Neural crest cell (in vitro differentiated cells): ENCODE measurements around the genes RND2 and MEOX1.

DNA sequence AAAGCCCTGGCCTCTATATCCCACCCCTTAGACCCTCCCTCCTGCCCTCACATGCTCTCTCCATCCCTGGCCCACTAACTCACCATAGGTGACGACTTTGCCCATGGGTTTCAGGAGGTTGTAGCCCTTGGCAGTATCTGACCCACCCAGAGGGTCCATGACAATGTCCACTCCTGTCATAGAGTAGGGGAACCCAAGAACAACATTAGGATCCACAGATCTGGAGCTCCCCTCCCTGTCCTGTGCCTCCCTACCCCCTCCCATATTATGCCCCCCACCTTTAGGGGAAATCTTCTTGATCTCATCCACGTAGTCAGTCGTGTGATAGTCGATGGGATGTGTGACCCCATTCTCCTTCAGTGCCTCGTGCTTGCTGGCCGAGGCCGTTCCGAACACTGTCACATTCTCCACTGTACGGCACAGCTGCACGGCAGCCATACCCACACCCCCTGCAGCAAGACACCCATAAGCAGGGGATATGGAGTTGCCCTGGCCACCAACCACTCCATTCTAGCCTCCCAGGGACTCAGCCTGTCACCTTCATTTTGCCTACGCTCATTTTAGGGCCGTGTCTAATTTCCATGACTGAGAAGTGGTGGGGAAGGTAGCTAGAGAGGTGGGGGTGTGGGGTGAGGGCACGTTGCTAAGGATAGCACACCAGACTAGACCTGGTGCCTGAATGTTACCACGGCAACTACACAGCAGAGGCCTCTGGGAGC is 4.3 kb downstream of the VAT1 start:
- PRO-cap: no peak

DNA sequence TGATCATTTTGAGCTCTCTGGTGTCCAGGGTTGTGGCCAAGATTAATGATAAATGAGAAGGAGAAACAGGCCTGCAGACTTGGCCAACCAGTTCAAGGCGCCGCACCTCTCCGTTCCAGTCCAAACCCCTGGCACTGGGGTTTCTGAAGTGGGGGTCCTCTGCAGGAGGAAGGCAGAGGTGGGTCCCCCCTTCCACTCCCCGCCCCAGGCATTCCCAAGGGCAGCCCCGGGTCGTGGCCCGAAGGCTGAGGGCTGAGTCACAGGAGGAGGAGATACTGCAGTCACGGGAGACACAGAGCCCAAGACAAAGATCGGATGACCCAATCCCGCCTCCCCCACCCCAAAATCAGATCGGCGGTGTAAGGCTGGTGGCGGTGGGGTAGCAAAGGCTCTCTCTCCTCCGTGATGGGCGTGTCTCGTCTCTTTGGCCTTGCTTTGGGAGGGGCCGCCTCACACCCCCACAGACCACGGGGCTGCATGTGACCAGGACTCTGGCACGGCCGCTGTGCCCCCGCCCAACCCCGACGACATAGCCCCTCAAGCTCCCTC is 1.1 kb downstream of the VAT1 start:
- PRO-cap: bidirectional peak, plus-strand start at position 349 of the sequence, minus-strand start at position 145 of the sequence

DNA sequence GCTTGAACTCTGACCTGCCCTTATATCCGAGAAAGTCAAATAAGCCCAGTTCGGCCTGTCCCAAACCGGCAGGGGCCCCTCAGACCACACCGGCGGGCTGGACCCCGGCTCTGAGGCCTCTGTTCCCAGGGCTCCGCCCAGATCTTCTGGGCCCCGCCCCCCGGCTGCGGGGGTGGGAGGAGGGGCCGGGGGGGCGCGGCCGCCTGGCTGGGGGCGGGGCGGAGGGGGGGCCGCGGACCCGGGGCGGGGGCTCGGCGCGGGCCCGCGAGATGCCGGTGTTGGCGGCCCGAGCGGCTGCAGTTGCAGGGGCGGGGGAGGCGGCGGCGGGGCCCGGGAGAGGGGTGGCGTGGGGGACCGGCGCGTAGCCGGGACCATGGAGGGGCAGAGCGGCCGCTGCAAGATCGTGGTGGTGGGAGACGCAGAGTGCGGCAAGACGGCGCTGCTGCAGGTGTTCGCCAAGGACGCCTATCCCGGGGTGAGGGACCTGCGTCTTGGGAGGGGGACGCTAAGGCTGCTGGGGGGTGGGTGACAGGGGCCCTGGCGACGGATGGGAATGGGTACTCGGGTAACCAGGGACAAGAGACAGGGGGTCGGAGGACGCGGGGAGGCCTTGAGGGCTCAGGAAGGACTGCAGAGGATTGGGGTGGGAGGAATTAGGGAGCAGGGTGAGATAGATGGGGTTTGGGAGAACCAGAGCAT is at the start of gene RND2:
TSS of gene RND2 (plus strand) at position 257 of the 699 bp plus-strand sequence.
- PRO-cap: bidirectional peak, plus-strand start at position 267 of the sequence, minus-strand start at position 112 of the sequence

DNA sequence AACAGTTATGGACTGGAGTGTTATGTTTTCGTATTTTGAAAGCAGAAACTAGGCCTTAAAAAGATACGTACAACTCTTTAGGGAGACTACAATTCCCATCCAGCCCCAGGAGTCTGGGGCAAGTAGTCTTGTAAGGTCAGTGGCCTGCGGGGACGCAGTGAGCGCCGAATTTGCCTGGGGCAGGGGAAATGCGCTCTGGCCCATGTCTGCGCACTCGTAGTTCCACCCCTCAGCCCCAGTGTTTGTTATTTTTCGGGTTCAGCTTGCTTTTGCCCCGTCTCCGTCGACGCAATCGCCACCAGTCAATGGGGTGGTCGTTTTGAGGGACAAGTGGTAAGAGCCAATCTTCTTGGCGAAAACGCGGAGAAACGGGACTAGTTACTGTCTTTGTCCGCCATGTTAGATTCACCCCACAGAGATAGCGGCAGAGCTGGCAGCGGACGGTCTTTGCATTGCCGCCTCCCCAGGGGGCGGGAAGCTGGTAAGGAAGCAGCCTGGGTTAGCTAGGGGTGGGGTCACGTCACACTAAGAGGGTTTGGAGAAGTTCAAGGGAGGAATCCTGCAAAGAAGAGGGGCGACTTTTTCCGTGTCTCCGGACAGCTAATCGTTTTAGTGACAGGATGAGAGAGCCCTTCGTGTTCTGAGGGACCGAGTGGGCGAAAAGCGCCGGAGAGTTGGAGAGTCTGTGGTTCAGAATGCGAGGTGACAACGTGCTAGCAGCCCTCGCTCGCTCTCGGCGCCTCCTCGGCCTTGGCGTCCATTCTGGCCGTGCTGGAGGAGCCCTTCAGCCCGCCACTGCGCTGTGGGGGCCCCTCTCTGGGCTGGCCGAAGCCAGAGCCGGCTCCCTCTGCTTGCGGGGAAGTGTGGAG is 1.0 kb upstream of the BRCA1 start:
- PRO-cap: no peak

DNA sequence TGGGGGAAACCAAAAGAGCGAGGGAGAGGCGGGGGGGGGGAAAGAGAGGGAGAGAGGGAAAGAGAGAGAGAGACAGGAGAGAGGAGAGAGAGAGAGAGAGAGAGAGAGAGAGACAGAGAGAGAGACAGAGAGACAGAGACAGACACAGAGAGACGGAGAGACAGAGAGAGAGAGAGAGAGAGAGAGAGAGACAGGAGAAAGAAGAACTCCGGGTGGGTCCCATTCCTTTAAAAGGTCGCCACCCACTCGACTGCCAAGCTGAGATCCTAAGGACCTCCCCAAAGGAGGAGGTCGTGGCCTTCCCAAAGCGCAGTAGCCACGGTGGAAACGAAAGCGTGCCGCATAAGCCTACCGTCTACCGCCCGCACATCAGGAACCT is 11.0 kb upstream of the CCDC200 start:
- PRO-cap: no peak

GRCh38 chr17:43290681-43290946 is 62.2 kb upstream of the CCDC200 start:
- PRO-cap: unidirectional peak, plus-strand start at chr17:43290817

- PRO-cap: bidirectional peak, plus-strand start at chr17:43361051, minus-strand start at chr17:43361193; bidirectional peak, plus-strand start at chr17:43361689, minus-strand start at chr17:43361347
Measured at GRCh38 chr17:43360734-43361536, 37.9 kb upstream of the ARL4D start.

GRCh38 chr17:43362277-43362734 is 36.5 kb upstream of the ARL4D start:
- PRO-cap: no peak

GRCh38 chr17:43409619-43410094 is 10.9 kb downstream of the ARL4D start:
- PRO-cap: no peak

DNA sequence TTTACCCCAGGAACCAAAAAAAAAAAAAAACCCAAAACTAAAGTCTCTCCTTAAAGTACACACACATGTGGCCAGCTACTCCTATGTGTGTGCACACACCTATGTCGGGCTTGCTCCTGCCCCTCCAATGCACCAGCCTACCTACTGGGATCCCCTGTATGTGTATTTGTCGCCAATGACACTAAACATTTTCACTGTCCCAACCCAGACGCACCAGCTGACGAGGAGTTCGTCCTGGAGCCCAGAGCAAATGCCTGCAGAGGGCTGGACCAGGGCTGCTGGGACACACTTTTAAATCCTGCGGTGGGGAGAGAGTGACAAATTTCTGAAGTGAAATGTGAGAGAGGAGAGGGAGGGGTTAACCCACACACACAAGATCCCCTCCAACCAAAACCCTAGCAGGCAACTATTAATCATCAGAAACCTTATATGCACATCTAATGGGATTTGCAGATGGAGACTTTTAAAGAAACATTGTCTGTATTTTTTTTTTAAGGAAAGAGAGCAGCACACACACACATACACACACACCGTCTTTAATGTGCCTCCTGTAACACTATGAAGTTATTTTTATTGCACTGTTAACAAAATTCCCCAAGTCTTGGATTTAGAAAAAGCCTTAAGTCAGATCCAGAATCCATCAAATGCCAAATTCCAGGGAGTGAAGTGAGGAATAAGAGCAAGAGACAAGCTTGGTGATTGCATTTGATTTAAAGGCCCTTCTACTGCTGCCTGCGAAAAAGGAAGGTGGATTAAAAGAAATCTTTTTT is at the start of gene MEOX1:
TSS of gene MEOX1 (minus strand) at position 266 of the 770 bp plus-strand sequence.
- PRO-cap: no peak

DNA sequence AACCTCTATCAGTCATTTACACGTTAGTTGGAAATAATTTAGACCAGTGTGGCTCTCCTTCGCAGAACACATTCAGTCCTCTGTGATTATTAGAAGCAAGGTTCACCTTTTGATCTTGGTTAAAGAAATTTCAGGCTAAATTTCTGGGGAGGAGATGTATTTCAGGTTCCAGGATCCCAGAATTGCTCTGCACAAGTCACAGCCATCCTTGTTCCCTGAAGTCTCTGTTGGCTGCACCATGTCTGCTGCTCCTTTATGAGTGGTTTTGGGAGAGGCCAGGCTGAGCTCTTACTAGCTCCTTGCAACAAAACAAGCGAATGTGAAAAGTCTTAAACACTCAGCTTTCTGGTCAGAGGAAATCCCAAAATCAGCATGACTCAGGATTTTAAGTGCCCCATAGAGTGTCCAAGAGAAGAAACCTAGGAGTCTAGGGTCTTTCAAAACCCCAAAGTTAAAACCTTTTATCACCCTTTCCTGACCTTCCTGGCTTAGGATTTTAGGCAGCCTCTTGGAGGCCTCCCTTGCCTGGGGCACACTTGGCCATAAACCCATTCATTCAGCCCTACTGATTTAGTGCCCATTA is 37.1 kb downstream of the SOST start:
- PRO-cap: no peak

DNA sequence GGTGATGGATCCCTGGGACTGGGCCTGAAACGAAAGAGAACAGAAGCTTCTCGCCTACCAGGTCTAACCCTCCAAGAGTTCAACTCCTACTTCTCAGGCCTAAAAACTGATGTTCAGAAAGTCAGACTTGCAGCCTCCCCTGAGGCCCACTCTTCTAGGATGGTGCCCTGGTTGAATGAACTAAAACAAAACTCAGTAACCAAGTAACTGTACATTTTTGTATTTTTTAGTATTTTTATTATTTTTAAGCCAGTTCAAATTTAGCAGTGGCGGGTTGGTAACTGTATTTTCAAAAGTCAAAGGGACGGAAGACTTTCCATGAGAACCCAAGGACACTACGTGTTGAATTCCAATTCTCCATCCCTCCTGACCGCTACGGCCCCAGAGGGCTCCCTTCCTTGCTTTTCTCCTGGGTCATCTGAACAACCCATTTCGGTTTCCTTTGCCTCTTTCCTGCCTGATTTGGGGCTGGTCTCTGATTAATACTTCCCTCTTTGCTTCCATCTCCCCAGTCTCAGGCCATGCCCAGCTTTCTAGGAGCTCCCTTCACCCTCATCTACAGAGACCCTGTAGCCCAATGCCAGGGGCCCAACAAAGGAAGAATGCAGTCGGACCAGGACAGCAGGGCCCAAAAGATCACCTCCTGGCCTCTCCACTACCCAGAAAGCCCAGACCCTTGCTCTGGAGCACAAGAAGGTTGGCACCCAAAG is 8.8 kb downstream of the MPP3 start:
- PRO-cap: no peak

DNA sequence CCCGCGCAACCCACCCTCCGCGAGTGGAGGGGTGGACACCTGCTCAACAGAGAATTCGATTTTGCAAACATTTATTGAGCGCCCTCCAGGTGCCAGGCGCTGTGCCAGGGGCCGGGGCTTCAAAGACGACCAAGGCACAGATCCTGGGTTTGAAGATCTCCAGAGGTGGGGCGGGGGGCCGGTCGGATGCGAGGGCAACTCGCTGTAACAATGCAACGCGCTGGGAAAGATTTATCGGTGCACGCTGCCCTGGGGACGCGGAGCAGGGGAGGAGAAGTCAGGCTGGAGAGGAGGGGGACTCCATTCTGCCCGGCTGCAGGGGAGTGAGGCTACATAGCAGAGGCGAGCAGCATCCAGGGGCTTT is 465 bp upstream of the MPP3 start:
- PRO-cap: unidirectional peak, minus-strand start at position 161 of the sequence; unidirectional peak, minus-strand start at position 206 of the sequence; unidirectional peak, minus-strand start at position 307 of the sequence

DNA sequence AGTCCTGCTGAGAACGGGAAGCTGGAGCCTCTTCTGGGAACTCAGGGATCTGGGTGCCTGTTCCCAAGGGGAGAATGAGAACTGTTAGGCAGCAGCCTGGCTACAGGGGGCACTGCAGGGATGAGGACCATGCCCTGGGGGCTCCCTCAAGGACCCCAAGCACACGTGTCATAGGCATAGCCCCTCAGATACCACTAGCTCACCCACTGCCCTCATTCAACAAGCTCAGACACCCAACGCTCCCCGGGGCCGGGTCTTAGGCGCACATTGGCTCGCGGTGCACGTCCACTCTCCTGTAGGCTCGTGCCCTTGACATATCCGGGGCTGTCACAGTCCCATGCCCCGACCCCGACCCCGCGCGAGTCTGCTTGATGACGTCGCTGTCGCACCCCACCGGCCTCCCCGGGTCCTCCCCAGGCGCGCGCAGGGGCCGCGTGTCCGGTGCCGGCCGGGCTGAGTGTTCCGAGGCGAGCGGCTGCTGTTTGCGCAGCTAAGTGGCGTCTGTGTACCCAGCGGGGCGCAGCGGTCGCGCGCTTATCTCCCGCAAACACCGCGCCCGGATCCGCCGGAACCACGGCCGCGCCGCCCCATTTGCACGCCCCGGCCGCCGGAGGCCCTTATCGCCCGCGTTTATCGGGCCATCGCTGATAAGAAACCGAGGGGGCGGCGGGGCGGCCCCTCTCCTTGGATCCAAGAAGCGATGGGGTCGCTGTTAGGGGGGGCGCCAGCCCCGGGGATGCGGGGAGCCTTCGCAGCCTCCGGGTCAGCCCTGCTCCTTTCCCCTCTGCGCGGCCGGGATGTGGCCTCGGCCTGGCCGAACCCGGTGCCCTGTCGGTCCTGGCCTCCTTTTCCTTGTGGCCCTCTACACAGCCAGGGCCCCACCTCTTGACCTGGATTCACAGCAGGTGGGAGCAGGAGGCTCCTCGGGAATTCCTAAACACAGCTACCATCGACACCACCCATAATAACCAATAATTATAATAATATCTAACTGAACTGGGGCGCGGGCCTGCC is 20.7 kb upstream of the NAGS start:
- PRO-cap: unidirectional peak, minus-strand start at position 819 of the sequence

- PRO-cap: no peak
Measured at GRCh38 chr17:44078437-44079029, 8.0 kb downstream of the G6PC3 start.

- PRO-cap: no peak
Measured at GRCh38 chr17:44093397-44093894, 22.9 kb downstream of the G6PC3 start.

DNA sequence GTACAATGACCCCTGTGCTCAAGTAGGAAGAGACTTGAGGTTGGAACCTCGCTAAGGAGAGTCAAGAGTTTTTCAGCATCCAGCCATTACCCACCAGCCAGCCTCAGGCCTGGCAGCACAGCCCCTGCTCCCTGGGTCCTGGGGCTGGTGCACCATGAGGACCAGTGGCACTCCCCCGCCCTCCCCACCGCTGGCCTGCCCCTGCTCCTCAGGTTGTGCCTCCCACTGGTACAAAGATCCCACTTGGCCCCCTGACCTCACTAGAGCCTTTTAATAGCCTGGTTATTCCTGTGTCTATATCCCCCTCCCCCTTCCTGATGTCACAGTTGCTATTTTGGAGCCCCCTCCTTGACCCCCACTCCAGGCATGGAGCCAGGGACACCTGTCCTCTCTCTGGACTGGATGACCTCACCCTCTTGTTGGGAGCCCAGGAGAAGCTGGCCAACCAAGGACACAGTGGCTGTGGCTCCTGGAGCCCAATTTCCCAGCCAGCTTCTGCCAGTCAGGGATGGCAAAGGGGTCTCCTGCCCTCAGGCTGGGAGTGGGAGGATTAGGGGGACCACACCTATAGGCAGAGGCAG is 11.2 kb downstream of the HDAC5 start:
- PRO-cap: no peak

- PRO-cap: no peak
Measured at GRCh38 chr17:44114510-44115258, 8.8 kb downstream of the HDAC5 start.

GRCh38 chr17:44206022-44207073 is 6.7 kb upstream of the ATXN7L3 start:
- PRO-cap: no peak

GRCh38 chr17:44210039-44211074 is 9.1 kb downstream of the UBTF start:
- PRO-cap: bidirectional peak, plus-strand start at chr17:44210672, minus-strand start at chr17:44210436